Melanocyte of skin (primary cell): Measurements from ENCODE around the genes CYP4F8 and CYP4F11.

DNA sequence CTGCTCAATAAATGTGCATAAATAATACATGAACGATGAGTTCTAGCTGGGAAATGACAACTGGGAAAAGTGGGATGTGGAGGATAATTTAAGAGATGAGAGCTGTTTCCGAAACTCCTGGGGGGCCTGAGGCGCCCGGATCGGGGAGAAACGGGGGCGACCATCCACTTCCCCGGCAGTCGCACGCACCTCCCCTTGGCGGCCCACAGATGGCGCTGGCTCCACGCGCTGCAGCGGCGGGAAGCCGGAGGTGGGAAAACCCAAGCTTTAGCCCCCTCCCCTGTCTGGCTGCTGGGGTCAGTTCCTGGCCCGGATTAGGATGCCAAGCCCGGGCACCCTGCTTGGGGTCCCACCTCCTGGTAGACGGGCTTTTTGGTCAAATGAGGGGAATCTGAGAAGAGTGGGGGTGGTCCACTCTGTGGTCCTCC is 7.9 kb upstream of the ADGRE2 start:
- CAGE, long polyA plus RNA, 2 experiments, result no peak in any of the 2 experiments

GRCh38 chr19:15125849-15126167 is 222 bp upstream of the ILVBL start:
- CAGE, long polyA plus RNA, 2 experiments, result no peak in any of the 2 experiments

DNA sequence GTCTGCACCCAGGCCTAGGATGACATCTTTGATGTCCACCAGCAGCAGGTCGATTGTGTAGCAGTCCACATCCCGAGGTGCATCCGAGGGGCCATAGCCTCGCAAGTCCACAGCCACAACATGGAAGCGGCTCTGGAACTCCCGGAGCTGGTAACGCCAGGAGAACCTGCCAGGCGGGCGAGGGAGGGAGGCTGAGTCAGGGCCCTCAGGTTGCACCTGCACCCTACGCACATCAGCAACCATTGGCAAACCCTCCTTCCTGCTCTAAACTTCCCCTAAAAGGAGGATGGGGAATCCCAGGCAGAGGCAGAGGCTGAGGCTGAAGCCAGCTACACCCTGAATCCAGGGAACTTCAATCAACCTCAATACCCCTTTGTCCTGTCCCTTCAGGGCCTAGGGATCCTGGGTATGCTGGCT is 1.0 kb downstream of the EPHX3 start:
- CAGE, long polyA plus RNA, 2 experiments, result no peak in any of the 2 experiments

- CAGE, long polyA plus RNA, 2 experiments, result no peak in any of the 2 experiments
Measured at GRCh38 chr19:15254951-15255660, 22.9 kb upstream of the EPHX3 start.

DNA sequence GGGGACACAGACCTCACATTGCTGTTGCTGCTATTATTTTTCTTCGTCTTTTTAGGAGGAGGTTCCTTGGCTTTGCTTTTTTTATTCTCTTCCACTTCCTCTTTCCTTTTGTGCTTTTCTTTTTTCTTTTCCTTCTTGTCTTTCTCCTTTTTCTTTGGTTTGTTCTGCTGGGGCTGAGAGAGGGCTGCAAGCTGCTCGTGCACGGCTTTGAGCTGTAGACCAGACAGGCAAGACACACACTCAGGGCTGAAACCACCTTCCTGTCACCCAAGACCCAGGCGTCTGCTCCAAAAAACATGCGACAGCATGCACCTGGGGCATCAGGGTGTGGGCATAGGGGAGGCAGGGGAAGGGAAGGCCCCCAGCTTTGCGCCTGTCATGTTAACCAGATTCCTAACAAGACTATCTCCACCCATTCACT is 23.8 kb upstream of the EPHX3 start:
- CAGE, long polyA plus RNA, 2 experiments, result no peak in any of the 2 experiments

GRCh38 chr19:15265209-15265780 is 33.0 kb upstream of the EPHX3 start:
- CAGE, long polyA plus RNA, 2 experiments, result no peak in any of the 2 experiments

DNA sequence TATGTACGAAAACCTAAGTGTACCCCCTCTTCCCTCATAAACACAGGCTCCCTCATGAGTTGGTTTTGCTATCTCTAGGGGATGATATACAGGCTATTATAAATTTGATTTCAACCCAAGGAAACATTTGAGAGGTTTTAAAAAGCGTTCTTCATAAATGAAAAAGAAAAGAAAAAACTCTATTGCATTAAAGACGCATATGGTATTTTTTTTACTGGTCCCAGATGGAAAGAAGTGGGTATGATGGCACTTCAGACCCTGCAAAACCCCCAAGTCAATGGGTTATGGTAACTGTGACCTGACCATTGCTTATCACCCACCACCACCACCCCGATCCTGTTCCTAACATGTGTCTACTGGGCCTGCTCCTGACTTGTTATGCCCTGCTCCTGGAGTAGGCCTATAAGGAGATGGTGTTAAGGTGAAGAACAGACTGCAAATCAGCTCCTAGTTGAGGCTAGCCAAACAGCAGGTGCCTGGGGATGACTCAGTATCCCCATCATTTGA is 41.5 kb downstream of the BRD4 start:
- CAGE, long polyA plus RNA, 2 experiments, result no peak in any of the 2 experiments

DNA sequence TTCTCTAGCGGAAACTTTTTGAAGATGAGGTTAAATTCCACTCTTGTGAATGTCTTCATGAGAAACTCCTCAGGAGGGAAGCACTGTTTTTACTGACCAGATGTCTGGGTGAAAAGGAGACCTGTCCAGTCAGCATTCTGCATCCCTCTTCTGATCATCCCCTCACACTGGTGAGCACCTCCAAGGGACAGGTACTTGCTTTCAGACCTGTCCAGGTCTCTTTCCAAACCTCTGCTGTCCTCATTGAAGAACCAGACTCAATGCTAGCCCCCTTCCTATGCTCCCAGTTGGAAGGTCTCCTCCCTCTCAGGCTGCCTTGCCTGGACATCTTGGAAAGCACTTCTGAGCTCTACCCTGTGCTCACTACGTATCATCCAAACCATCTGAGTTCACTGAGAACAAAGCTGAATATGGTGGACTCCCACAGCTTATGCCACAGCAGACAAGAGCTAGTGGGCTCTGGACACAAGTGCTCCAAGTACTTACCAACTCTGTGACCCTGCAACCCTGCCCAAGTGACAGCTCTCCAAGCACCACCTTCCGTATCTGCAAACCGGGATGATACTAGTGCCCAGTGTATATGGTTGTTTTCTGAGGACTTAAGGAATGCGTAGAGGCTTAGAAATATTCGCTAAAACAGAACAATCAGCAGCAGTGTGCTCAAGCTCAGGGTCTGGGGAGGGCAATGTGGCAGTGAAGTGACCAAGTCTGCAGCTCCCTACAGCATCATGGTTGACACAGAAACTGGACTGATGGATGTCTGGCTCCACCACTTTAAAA is 15.5 kb downstream of the BRD4 start:
- CAGE, long polyA plus RNA, 2 experiments, result no peak in any of the 2 experiments

GRCh38 chr19:15417970-15418642 is 682 bp downstream of the AKAP8L start:
- CAGE, long polyA plus RNA, 2 experiments, result no peak in any of the 2 experiments

- CAGE, long polyA plus RNA, 2 experiments, result no peak in any of the 2 experiments
Measured at GRCh38 chr19:15551080-15551719, 42.9 kb downstream of the CYP4F22 start.

DNA sequence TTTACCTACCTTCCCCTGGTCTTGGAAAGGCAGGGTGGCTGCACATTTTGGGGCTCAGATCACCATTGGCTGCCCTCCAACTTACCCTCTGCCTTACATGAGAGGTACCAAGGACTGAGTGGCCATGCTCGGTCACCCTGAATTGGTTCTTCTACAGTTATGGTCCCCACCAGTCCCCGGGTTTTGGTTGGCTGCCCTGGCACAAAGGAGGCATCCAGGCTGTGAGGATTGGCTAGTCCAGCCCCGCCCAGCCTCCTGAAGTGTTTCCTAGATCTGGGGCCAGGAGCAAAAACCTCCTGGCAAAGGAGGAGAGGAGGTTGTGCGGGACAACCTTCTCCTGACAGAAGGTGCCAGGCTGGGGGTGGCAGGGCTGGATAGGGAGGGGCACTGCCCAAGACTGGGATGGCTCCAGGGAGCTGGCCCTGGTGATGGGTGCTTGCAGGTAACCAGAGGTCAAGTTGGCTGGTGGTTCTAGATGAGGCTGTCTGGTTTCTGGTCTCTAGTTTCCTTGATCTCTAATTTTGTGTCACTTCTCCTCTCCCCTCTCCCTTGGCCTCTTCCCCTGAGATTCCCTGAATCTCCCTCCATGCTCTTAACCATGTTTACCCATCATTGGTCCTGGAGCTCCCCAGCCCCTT is at the start of gene CYP4F8:
TSS of gene CYP4F8 (plus strand) at position 285 of the 638 bp plus-strand sequence.
- CAGE, long polyA plus RNA, 2 experiments, result no peak in any of the 2 experiments

DNA sequence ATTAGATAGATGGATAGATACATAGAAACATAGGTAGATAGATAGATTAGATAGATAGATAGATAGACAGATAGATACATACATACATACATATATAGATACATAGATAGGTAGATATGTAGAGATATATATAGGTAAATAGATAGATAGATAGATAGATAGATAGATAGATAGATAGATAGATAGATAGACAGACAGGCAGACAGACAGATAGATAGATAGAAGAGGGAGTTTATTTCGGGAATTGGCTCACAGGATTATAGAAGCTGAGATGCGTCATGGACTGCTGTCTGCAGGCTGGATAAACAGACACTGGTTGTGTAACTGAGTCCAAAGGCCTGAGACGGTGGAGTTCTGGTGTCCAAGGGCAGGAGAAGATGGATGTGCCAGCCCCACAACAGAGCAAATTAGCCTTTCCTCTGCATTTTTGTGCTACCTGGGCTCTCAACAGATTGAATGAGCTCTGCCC is 2.6 kb downstream of the CYP4F3 start:
- CAGE, long polyA plus RNA, 2 experiments, result no peak in any of the 2 experiments

DNA sequence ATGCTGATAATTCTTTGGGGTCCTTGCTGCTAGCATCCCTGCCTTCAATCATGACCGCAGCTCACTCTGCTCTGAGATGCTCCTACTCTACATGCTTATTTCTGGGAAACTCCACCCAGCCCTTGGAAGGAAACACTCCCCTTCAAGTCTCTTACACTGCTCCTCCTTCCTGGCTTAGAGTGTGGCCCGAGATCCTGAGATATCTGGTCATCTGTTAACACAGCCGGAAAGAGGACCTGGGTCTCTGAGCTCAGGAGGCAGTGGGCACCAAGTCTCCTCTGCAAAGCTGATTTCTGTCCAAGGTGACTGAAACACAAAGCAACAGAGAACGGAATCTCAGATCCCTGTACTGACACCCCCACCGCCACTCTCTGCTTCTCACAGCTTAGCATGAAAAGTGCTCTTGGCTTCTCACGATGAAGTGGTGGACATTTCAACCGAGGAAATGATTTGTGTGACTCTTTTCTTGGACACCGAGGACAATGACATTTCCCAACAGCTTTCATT is 33.0 kb downstream of the CYP4F2 start:
- CAGE, long polyA plus RNA, 2 experiments, result no peak in any of the 2 experiments

DNA sequence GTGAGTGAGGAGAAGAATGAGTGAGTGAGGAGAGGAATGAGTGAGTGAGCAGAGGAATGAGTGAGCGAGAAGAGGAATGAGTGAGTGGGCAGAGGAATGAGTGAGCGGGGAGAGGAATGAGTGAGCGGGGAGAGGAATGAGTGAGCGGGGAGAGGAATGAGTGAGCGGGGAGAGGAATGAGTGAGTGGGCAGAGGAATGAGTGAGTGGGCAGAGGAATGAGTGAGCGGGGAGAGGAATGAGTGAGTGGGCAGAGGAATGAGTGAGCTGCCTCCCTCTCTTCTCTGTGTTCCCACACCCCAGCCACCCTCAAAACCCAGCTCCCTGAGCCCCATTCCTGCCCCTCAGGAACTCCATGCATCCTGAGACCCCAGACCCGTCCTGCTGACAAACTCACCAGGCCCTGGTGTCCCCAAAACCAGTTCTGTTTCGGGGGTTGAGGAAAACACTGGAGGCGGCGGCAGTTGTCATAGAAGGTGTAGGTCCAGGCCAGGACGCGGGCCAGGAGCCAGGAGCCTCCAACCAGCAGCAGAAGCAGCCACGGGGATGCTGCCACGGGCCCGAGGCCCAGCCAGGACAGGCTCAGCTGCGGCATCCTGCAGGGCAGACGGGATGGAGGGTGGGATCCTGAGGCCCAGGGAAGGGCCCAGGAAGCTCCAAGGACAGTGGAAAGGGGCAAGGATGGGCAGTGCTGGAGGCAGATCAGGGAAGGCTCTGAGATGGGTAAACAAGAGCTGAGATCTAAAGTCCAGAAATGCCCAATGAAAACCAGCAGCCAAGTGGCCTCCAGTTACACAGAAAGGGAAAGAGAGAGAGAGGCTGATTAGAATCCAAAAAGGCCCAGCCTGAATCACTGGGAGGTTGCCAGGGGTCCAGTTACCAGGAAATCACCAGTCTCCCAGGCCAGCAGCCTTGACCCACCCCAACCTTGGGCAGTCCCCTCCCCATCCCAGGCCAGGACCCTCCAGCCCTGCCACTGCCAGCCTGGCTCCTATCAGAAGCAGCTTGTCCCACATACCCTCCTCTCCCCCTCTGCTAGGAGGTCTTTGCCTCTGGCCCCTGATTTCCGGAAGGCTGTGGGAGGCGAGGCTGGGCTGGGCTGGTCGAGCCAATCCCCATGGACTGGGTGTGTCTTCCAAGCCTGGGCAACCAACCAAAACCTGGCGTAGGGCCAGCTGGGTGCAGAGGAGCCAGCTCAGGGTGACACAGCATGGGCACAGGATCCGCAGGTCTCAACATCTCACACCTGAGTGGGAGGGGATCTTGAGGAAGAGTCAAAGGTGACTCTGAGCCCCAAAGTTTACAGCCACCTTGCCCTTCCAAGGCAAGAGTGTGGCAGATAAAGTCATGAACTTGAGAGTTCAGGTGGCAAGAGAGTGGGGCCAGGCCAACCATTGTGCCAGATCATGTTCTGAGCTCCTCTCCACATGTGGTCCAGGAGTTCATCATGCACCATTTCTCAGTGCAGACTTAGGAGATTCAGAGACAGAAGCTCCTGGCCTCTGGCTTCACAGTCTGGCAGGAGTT is at the start of gene CYP4F11:
TSS of gene CYP4F11 (minus strand) at position 714 of the 1,525 bp plus-strand sequence.
- CAGE, long polyA plus RNA, 2 experiments, result no peak in any of the 2 experiments

DNA sequence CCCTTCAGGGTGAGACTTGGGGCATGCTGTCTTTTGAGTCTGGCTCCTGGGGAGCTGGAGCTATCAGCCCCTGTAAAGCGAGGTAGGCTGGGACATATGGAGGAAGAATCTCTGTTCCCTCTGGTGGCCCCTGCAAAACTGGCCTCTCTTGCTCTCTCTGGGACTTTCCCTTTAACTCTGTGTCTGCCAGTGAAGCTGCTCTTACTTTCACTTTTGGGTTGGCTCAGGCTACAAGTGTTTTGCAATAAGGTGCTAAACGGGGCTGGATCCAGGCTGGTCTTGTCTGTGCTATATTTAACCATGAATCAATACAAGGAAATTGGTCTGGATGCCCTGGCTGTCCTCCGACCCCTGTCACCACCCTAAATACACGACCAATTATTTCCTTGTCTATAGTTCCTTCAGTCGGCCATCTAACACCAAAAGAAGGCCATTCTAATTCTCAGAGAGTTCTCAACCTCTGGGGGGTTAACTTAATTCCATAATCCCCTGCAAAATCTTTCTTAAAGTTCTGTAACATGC is 53.2 kb downstream of the OR10H4 start:
- CAGE, long polyA plus RNA, 2 experiments, result no peak in any of the 2 experiments

DNA sequence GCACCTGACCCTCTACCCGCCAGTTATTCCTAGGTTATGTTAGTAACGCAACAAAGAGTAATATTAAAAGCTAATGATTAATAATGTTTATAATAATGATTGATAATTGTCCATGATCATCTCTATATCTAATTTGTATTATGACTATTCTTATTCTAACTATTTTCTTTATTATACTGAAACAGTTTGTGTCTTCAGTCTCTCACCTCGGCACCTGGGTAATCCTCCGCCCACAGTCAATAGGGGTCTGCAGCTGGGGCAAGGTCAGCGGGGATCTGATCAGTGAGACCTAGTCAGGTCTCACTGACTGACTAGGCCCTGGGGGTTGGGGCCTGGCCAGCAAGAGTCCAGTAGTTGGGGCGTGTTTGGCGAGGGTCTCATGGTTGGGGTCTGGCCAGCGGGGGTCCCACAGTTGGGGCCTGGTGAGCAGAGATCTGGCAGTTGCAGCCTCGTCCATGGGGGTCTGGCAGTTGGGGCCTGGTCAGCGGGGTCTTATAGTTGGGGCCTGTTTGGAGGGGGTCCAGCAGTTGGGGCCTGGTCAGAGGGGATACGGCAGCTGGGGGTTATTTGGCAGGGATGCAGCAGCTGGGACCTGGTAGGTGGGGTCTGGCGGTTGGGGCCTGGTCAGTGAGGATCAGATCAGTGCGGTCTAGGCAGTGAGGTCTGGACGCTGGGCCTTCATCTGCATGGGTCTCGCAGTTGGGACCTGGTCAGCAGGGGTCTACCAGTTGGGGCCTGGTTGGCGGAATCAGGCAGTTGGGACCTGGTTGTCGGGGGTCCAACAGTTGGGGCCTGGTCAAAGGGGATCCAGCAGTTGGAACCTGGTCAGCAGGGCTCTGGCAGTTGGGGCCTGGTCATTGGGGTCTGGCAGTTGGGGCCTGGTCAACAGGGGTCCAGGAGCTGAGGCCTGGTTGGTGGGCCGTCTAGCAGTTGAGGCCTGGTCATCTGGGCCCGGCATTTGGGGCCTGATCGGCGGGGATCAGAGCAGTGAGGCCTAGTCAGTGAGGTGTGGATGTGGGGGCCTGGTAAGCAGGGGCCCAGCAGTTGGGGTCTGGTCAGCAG is 61.2 kb upstream of the TPM4 start:
- CAGE, long polyA plus RNA, 2 experiments, result no peak in any of the 2 experiments

DNA sequence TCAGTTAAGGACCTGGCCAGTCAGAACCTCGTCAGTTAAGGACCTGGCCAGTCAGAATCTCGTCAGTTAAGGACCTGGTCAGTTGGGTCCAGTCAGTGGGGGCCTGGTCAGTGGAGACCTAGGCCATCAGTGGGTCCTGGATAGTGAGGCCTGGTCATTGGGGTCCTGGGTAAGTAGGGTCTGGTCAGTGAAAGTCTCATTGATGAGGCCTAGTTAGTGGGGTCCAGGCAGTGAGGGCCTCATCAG is 42.7 kb upstream of the TPM4 start:
- CAGE, long polyA plus RNA, 2 experiments, result no peak in any of the 2 experiments

DNA sequence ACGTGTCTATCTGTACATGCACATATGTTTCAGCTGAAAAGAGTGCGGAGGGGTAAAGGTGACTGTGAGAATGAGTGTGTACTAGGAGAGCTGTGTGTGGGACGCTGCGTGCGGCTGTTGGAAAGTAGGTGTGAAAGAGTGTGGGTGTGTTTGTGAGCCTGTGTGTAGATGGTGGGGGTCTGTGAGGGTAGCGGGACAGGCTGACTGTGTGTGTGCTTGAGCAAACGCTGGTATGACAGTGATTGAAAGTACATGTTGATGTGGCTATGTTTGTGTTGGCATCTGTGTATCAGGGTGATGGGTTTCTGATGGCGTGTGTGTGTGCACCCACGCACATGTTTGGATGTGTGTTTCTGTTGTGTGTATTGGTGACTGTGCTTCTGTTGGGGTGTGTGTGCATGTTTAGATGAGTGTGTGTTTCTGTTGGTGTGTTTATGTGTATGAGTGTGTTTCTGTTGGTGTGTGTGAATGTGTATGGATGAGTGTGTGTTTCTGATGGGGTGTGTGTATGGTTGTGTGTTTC is 7.4 kb upstream of the TPM4 start:
- CAGE, long polyA plus RNA, 2 experiments, result no peak in any of the 2 experiments

- CAGE, long polyA plus RNA, 2 experiments, result no peak in any of the 2 experiments
Measured at GRCh38 chr19:16117797-16118031, 6.0 kb downstream of the RAB8A start.

DNA sequence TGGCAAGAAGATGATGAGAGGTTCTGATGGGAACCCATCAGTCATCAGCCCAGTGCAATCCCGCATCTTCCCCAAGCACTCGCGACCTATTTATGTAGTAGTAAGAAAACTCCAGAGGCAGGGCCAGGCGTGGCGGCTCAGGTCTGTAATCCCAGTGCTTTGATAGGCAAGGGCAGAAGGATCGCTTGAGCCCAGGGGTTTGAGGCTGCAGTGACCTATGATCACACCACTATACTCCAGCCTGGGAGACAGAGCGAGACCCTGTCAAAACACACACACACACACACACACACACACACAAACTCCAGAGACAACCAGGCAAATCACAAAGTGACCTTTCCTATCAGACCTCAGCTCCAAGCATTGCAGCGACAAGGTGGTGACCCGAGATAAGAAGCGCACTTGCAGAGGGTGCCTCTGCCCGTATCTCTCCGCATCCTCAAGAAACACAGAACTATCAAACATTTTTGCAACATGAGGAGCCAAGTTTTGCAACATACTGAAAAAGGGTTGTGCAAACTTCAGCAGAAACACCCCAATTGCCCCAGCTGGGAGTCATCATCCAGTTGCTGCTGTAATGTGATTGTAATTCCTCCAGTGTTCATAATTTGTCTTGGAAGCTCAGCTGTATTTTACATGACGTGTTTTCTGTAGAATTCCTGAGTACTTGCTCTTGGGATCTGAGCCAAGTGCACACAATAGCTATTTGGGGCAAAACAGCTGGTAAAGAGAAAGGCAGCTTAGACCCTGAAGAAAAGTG is 8.7 kb upstream of the KLF2 start:
- CAGE, long polyA plus RNA, 2 experiments, result no peak in any of the 2 experiments